ENCODE measurements around a stretch of chr14.

DNA sequence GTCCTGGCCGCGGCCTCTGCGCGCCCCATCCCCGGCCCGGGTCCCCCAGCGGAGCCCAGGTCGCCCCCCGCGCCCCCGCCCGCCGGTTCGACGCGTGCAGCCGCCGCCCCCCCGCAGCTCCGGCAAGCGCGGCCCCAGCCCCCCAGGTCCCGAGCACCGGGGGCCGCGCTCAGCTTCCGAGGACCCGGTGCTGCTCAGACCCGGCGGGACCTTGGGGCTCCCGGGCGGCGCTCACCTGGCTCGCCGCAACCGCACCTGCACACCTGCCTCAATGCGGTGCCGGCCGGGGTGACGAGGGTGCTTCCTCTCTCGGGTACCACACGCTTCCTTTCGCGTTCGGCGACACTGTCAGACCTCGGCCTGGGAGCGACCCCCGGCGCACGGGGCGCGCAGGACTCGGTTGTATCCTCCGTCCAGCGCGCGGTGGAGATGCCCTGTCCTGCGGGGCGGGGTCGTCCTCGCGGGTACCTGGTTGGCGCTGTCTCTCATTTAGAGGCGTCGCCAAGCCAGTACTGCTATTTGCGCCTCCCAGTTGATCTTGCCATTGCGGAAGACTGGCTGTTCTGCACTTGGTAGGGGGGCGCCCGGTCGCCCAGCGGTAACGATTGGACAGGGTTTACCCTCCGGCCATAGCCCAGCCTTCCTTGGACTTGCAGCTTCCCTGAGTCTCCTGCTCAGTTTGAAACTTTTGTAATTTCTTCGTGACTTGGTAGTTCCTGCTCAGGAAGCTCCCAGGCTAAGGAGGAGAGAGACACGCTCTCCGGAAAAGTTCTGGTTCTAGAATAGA lies 732 bp downstream of the PACS2 start:
- RRBS = 2% methylated on average over 39 of the region's 77 CpGs

- RRBS = 99% methylated on average over 1 of the region's 19 CpGs
Measured at GRCh38 chr14:105366984-105367492, 31.3 kb upstream of the TEX22 start.

DNA sequence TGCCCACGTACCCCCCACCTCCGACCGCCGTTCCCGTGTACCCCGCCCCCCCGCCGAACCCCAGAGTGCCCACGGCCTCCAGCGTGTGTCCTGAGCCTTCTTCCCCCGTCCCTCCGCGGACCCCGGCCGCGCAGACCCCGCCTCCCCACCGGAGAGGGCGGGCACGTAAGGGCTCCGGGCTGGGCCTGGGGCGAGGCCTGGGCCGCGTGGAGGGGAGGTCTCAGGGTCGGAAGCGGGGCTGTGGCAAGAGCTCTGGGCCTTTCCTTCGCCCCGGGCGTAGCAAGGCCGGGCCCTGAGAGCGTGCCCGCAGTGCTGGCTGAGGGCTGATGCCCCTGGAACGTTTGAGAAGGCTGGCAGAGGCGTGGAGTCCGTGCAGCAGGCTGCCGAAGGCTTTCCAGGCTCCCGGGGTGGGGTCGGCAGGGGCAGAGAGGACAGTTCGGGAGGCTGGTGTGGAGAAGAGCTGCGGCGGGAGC lies 359 bp downstream of the TEX22 start:
- RRBS = 7% methylated on average over 12 of the region's 41 CpGs

DNA sequence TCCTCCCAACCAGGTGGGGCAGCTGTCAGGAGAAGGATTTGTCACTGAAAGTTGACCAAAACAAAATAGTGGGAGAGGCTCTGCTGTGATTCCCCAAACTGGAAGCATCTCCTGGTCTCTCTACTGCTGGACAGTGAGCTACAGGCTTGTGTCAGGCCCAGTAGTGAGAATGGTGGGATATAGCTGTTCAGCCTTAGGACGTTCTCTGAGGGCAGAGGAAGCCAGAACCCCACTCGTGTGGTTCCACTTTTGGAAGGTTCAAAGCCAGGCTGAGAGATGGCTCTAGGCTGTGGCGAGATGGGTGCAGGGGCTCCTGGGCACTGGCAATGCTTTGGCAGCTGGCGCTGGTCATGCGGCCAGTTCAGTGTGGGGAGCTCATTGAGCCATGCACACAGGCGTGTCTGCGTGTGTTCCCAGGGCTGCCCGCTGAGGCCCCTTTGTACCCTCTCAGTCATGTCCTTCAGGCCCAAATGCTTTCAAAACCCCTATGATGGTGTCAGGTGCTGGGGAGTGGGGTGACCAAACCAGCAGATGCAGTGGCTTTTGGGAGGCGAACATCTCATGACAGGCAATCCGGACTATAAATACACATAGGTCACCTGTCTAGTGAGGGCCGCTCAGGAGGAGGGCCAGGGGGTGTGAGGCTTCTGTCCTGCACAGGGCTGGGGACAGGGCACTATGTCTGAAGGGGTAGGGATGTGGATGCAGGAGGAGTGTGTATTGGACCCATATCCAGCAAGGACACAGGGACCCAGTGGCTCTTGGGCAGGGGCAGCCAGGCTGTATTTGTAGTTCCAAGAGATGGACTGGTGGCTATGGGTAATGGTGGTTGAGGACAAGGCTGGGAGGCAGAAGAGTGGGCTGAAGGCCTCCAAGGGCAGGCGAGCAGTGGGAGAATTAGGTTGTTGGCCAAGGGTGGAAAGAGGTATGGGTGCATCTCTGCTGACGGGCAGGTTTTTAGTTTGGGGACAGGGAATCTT lies 1.8 kb downstream of the TEX22 start:
- RRBS = no CpG with 5 or more reads among the region's 13 CpGs

- RRBS = 1% methylated on average over 4 of the region's 33 CpGs
Measured at GRCh38 chr14:105420665-105421604, 1.3 kb downstream of the MTA1 start.

GRCh38 chr14:105474961-105475071 lies 195 bp downstream of the CRIP2 start:
- RRBS = under 1% methylated on average over 8 of the region's 18 CpGs

DNA sequence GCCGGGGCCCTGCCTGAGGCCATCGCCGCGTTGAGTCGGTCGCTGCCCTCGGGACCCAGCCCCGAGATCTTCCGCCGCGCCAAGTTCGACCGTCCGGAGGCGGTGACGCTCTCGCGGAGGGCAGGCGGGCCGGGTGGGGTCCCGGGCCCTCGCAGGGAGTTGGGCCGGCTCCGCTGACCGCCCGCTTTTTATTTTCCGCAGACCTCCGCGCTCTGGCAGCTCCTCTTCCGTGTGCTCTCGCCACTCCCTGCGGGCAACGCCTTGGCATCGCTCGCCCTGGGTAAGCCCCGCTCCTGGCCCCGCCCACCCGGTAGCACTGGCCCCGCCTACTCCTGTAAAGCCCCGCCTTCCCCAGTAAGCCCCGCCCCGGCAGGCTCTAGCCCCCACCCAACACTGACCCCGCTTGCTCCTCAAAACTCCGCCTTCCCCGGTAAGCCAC lies 394 bp downstream of the TEDC1 start:
- RRBS = 1% methylated on average over 21 of the region's 45 CpGs

DNA sequence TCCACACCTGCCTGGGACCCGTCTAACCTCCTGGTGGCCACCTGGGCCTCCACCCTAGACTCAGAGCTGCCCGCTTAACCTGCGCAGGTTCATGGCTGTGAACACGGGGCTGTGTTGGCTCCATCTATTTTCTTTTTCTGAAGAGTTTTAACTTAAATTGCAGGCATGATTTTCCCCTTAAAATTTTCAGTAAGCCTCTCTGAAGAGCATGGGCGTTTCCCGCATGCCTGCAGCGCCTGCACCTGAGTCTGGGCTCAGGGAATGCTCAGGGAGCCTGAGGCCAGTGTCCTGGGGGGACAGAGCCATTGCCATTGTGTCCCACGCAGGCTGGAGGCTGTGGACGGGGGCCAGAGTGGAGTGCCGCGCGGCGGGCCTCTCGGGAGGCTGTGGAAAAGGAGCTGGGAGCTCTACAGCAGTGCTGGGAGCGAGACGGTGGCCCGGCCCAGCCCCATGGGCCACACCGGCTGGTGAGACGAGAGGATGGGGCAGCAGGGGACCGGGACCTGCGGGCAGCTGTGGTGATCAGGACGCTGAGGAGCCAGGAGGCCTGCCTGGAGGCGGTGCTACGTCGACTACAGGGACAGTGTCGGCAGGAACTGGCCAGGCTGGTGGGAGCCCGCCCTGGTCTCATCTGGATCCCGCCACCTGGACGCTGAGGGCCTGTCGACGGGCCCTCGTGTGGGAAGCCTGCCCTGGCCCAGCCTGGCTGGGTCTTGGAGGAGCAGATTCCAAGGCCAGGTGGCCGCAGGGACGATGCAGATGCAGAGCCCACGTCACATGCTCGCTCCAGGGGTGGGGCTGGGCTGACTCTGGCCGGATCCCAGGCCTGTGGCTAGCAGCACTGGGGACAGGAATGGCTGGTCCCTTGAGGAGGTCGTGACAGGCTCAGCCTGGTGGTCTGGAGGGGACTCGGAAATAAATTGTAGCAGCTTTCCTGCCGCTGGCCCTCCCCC lies 7.5 kb downstream of the TEDC1 start:
- RRBS = no CpG with 5 or more reads among the region's 40 CpGs

DNA sequence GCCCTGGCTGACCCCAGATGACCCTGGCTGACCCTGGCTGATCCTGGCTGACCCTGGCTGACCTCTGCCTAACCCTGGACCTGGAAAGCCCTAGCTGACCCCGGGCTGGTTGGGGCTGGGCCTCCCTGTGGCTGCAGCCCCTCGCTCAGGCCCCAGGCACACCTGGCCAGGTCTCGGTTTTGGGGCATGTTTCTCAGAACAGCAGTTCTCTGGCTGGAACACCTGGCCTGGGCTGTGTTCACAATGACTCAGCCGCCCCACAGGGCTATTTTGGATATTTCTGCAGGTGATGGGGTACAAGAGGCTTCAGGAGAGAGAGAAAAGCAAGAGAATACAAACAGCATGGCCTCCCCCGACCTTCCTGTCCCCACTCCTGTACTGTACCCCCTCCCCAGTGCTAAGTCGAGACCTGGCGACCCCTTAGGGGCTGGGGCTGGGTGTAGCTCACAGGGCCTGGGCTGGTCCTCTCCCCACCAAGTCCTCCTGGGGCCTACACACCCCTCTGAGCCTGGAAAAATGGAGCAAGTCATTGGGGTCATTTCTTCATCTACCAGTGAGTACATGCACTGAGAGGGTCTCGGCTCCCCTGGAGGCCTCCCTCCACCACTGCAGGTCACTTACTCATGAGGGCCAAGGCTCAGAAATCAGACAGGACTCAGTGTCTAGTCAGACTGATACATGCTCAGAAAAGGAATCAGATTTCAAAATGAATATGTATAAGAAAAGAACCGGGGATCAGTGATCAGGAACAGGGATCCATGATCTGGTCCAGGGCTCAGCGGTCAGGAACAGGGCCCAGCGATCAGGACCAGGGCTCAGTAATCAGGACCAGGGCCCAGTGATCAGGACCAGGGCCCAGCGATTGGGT lies 55.8 kb downstream of the TMEM121 start:
- RRBS = no CpG with 5 or more reads among the region's 12 CpGs

DNA sequence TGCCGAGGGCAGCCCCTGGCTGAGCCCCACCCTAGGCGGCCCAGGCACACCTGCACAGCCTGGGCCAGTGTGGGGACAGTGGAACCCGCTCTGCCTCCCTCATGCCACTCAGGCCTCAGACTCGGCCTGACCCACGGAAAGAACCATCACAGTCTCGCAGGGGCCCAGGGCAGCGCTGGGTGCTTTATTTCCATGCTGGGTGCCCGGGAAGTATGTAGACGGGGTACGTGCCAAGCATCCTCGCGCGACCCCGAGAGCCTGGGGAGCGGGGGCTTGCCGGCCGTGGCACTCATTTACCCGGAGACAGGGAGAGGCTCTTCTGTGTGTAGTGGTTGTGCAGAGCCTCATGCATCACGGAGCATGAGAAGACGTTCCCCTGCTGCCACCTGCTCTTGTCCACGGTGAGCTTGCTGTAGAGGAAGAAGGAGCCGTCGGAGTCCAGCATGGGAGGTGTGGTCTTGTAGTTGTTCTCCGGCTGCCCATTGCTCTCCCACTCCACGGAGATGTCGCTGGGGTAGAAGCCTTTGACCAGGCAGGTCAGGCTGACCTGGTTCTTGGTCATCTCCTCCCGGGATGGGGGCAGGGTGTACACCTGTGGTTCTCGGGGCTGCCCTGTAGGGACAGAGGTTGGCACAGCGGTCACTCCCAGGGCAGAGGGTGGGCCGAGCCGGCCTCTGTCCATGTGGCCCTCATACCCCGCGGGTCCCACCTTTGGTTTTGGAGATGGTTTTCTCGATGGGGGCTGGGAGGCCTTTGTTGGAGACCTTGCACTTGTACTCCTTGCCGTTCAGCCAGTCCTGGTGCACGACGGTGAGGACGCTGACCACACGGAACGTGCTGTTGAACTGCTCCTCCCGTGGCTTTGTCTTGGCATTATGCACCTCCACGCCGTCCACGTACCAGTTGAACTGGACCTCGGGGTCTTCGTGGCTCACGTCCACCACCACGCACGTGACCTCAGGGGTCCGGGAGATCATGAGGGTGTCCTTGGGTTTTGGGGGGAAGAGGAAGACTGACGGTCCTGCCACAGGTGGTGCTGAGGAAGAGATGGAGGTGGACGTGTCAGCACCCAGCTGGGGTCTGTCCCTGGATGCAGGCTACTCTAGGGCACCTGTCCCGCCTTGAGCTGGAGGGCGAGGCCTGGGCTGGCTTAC lies 116.9 kb downstream of the TMEM121 start:
- RRBS = no CpG with 5 or more reads among the region's 54 CpGs

DNA sequence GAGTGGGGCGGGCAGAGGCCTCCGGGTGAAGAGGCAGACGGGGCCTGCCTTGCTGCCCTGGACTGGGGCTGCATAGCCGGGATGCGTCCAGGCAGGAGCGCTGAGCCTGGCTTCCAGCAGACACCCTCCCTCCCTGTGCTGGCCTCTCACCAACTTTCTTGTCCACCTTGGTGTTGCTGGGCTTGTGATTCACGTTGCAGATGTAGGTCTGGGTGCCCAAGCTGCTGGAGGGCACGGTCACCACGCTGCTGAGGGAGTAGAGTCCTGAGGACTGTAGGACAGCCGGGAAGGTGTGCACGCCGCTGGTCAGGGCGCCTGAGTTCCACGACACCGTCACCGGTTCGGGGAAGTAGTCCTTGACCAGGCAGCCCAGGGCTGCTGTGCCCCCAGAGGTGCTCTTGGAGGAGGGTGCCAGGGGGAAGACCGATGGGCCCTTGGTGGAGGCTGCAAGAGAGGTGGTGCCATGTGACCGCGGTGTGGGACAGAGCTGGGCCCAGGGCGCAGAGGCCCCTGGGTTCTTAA lies 216.3 kb downstream of the TMEM121 start:
- RRBS = no CpG with 5 or more reads among the region's 21 CpGs

- RRBS = no CpG with 5 or more reads among the region's 9 CpGs
Measured at GRCh38 chr14:105857809-105858673, 331.7 kb downstream of the TMEM121 start.

DNA sequence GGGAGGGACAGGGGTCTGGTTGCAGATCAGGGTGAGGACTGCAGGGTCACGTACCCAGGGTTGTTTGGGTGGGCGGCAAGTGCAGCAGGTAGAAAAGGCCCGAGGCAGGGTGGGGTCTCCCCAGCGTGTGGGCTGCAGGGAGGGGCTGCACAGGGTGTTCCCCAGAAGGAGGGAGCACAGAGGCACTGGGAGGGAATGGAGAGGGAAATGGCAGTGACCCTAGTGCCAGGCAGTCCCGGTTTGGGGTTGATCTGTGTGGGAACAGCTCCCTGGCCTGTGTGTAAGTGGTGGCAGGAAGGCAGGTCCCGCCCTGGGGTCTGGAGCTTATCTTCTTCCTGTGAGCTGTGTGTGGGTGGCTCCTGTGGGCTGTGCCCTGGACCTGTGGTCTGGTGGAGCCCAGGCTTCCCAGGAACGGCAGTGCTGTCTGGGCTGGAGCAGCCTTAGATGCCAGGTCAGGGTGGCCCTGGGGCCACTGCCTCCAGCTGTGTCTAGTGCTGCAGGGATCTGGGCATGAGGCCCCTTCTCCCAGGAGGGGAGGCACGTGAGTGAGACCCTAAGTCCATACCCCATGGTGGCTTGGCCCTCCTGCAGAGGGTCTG lies 363.4 kb downstream of the TMEM121 start:
- RRBS = no CpG with 5 or more reads among the region's 8 CpGs

GRCh38 chr14:105898493-105899149 lies 372.2 kb downstream of the TMEM121 start:
- RRBS = no CpG with 5 or more reads among the region's 11 CpGs

DNA sequence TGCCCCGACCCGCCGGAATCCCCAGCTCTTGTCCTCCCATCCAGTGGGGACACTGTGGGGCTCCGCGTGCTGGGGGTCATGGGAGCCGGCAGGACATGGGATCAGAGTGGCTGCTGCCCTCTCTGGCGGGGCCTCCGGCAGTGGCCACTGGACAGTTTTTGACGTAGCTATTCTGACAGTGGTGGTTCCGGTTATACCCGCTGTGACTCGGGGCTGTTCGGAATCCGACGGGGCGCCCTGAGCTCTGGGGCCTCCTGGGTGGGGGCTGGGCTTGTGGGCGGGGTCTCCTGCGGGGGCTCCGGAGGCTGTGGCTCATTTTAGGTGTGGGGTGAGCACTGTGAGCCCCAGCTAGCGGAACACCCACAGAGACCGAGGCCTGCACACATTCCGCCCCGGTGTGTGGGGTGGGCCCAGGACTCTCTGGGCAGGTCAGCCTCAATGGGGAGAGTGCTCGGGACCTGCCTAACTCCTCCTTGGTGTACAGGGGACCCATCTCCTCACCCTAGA lies 374.1 kb downstream of the TMEM121 start:
- RRBS = 90% methylated on average over 11 of the region's 24 CpGs

DNA sequence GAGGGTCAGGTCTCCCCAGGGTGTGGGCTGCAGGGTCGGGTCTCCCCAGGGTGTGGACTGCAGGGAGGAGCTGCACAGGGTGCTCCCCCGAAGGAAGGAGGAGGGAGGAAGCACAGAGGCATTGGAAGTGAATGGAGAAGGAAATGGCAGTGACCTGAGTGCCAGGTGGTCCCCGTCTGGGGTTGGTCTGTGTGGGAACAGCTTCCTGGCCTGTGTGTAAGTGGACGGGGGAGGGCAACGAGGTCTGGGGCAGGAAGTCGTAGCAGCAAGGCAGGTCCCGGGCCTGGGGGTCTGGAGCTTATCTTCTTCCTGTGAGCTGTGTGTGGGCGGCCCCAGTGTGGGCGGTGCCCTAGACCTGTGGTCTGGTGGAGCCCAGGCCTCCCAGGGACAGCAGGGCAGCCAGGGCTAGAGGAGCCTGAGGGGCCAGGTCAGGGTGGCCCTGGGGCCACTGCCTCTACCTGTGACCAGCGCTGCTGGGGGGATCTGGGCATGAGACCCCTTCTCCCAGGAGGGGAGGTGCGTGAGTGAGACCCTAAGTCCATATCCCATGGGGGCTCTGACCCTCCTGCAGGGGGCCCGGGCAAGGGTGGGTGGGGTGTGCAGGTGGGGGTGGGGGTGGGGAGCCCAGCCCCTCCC lies 382.2 kb downstream of the TMEM121 start:
- RRBS = no CpG with 5 or more reads among the region's 12 CpGs

DNA sequence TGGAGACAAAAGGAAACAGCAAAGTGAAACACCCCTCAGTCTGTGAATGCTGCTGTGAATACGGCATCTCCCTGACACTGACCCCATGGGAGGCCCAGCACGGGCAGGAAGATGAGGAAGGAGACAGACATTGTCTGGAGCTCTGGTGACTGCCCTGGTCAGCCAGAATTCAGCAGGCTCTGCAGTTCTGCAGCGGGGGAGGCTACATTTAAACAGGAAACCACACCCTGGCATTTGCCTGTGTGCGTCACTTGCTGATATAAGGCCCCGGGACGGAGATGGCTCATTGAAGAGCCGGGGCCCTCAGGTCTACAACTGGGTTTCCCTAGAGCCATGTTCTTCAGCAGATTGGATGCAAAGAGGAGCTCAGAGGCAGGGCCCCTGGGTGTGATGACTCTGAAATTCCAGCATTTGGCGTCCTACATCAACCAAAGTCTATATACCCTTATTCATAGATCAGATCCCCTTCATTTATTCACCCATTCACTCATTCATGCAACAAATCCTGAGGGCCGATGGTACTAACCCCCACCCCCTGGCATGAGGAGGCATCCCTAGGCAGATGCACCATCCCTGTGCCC lies 413.8 kb downstream of the TMEM121 start:
- RRBS = no CpG with 5 or more reads among the region's 9 CpGs

GRCh38 chr14:106088370-106088723 lies 562.0 kb downstream of the TMEM121 start:
- RRBS = no CpG with 5 or more reads among the region's 3 CpGs

- RRBS = no CpG with 5 or more reads among the region's 6 CpGs
Measured at GRCh38 chr14:106211361-106211804, 685.0 kb downstream of the TMEM121 start.

- RRBS = no CpG with 5 or more reads among the region's 6 CpGs
Measured at GRCh38 chr14:106276140-106276725, 749.9 kb downstream of the TMEM121 start.

Measured in epithelial cell of prostate (primary cell).